ENCODE data around the genes IFITM10 and INS.

DNA sequence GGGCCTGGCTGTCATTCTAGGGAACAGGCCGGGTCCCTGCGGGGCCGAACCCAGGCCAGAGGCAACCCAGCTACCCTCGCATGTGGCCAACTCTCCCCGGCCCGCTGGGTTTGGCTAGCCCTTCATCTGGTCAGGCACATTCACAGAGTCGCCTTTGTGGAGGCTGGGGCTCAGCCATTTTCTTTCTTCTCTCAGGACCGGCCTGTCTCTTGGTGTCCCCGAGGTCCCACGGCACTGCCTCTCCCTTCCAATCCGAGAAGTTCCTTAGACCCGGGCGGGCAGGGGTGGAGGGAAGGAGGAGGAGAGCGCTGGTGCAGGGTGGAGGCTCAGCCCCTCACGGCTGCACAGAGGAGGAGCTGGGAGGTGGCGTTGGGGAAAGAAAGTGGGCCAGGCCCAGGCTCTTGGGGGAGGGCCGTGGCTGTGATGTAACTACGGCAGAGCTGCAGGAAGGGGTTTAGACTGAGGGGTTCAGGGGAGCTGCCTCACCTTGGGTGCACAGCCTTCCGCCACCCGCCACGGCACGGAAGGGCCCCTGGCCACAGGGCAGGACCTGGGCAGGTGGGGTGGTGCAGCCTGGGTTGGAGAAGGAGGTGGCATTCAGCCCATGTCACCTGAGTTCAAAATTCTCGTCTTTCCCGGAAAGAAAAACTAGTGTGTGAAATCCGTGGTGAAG is 1.5 kb downstream of the BRSK2 start:
- PRO-cap, 2 experiments = peak in 1 of 2 experiments; most common plus-strand start position 457 of the sequence (in 1)

- PRO-cap, 2 experiments = no peak in any of the 2 experiments
Measured at GRCh38 chr11:1423287-1423838, 33.6 kb downstream of the BRSK2 start.

DNA sequence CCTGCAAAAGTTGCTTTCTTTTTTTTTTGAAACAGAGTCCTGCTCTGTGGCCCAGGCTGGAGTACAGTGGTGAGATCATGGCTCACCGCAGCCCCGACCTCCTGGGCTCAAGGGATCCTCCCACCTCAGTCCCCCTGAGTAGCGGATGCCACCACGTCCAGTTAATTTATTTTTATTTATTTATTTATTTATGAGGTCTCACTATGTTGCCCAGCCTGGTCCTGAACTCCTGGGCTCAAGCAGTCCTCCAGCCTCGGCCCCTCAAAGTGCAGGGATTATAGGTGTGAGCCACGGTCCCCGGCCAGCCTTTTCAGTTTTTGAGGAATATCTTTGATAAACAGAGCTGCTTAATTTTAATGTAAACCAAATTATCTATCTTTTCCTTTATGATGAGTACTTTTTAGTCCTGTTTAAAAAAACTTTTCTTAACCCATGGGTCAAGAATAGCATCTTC is 35.6 kb upstream of the MOB2 start:
- PRO-cap, 2 experiments = no peak in any of the 2 experiments

DNA sequence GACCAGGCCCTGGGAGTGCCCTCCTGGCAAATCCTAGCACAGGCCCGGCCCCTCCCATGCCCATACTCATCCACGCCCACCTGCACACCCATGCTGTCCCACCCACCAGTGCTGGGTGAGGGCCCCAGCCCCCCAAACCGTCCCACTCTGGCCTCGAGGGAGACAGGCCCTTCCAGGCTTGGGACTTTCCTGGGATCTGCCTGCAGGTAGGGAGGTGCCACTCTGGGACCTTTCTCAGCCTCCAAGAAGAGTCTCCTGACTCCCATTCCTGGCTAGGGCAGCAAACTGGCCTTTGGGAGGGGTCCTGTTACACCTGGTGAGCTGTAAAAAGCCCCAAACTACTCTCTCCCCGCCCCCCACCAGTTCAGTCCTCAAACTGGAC is 10.0 kb downstream of the DUSP8 start:
- PRO-cap, 2 experiments = no peak in any of the 2 experiments

GRCh38 chr11:1566250-1566513 is 5.9 kb downstream of the DUSP8 start:
- PRO-cap, 2 experiments = no peak in any of the 2 experiments

- PRO-cap, 2 experiments = peak in 1 of 2 experiments; most common plus-strand start chr11:1589512 (in 1); most common minus-strand start chr11:1589361 (in 1)
Measured at GRCh38 chr11:1589082-1589644, 4.1 kb upstream of the KRTAP5-1 start.

GRCh38 chr11:1596318-1597005 is 1.6 kb downstream of the KRTAP5-2 start:
- PRO-cap, 2 experiments = no peak in any of the 2 experiments

DNA sequence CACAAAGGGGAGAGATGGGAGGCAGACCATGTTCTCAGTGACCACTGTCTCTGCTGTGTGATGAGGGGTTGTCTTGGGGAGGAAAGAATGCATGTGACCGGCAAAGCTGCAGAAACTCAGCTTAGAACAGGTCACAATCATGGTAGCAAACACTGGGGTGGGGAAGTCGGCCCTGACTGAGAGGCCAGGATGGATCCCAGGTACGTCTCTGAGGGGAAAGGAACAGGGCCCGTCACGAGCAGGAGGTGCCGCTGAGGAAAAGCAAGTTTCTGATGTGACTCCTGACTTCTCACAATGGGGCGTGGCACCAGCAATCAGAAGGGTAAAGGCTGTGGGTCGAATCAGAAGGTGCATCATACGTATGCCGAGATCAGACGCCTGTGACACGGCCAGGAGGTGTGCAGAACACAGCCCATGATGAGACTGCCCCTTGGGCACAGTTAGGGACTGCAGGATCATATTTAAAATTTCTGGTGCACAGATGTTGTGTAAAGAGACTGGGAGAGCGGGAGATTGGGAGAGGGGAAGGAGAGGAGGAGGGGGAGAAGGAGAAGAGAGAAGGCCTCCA is 30.5 kb downstream of the KRTAP5-5 start:
- PRO-cap, 2 experiments = no peak in any of the 2 experiments

DNA sequence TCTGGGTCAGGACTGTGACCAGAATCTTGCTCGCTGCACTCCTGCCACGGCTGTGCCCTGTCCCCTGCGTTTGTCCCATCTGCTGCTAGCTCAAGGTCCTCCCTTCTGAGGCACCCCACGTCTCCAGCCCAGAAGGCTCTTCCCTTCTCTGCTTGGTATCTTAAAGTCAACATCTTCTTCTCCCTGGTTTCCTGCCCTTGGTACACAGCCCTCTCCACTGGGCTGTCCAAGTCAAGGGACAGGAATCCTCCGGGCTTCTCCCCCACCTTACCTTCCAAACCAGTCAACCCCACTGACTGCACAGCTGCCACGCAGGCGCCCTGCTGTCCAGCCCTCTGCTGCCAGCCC is 16.9 kb downstream of the IFITM10 start:
- PRO-cap, 2 experiments = no peak in any of the 2 experiments

DNA sequence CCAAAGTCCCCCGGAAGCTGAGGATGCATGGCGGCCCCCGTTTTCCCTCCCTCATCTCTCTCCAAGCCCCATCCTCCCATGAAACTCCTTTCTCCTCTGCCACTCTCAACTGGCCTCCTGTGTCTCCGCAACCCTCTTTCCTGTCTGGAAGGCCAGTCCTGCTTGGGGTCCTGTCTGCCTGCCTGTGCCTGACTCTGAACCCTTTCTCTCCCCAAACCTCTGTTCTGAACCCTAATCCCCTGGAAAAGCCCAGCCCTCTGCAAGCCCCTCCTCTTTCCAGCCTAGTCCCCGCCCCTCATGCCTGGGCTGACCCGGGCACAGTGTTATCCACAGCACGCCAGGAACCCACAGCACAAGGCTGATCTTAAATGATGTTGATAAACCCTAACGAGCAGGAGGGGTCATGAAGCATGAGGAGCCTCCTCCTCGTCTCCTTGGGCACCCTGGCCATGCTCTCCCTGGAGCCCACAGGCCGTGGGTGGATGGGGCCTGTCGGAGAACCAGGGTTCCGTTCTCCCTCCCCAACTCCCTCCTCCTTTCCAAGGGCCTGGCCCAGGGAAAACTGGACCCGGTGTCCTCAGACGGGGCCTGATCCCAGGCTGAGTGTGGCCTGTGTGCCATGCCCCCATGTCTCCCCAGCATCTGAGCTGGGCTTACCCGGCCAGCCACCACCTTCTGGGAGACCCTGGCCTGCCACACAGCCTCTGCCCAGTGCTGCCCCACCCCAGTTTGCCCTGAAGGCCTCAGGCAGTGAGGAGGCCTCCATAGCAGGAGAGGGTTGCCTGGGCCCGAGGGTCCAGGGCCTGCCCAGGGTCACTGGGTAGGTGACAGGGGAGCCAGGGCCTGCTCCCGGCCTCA is at the start of gene IFITM10:
Gene IFITM10, minus strand, starts transcription at position 208 of the 858 bp plus-strand sequence.
- PRO-cap, 2 experiments = no peak in any of the 2 experiments

GRCh38 chr11:1777622-1778160 is 14.0 kb upstream of the CTSD start:
- PRO-cap, 2 experiments = no peak in any of the 2 experiments

- PRO-cap, 2 experiments = no peak in any of the 2 experiments
Measured at GRCh38 chr11:1869849-1870174, 16.9 kb downstream of the LSP1 start.

- PRO-cap, 2 experiments = no peak in any of the 2 experiments
Measured at GRCh38 chr11:1877172-1877853, 14.4 kb downstream of the PRR33 start.

GRCh38 chr11:1879212-1879803 is 12.4 kb downstream of the PRR33 start:
- PRO-cap, 2 experiments = no peak in any of the 2 experiments

DNA sequence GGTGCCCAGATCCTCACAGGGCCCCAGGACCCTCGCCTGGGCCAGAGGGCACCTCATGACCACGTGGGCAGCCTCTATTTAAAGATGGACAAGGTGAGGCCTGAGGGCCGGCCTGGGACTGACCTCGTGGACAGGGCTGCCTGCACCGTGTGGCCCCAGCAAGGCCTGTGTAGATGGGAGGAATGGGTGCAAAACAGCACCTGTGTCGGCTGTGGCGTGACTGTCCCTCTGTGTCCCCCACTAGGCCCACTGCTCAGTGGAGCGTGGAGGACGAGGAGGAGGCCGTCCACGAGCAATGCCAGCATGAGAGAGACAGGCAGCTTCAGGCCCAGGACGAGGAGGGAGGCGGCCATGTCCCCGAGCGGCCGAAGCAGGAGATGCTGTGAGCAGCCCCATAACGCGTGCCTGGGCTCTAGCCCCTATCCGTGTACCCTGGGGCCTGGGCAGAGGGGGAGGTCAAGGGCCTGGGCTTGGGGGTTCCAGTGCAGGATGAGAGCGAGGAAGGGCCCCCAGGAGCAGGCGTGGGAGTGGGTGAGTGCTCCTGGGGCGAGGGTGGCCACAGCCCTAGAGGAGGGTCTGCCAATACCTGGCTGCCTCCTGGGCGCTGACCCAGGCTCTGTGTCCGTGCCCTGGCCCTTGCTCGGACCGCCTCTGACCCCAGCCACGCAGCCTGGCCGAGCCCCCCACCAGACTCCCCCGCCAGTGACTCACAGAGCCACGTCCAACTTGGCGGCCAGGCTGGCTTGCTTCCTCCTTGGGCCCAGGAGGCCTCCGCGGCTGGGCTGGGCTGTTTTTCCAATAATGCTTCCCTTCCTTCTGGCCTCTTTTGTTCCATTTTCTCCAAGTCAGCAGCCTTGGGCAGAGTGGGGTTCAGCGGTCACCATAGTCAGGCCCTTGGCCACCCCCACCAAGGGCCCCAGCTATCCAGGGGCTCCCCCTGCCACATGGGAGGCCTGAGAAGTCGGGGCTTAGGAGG is 11.6 kb downstream of the PRR33 start:
- PRO-cap, 2 experiments = no peak in any of the 2 experiments

DNA sequence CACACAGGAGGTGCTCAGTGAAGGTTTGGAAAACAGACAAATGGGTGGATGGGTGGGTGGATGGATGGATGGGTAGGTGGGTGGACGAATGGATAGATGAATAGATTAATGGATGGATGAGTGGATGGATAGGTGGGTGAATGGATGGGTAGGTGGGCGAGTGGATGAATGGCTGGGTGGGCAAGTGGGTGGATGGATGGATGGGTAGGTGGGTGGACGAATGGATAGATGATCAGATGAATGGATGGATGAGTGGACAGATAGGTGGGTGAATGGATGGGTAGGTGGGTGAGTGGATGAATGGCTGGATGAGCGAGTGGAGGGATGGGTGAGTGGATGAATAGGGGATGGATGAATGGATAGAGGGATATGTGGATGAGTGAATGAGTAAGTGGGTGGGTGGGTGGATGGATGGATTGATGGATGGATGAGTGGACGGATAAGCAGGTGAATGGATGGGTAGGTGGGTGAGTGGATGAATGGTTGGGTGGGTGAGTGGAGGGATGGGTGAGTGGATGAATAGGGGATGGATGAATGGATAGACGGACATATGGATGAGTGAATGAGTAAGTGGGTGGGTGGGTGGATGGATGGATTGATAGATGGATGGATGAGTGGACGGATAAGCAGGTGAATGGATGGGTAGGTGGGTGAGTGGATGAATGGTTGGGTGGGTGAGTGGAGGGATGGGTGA is 1.0 kb upstream of the PRR33 start:
- PRO-cap, 2 experiments = no peak in any of the 2 experiments

DNA sequence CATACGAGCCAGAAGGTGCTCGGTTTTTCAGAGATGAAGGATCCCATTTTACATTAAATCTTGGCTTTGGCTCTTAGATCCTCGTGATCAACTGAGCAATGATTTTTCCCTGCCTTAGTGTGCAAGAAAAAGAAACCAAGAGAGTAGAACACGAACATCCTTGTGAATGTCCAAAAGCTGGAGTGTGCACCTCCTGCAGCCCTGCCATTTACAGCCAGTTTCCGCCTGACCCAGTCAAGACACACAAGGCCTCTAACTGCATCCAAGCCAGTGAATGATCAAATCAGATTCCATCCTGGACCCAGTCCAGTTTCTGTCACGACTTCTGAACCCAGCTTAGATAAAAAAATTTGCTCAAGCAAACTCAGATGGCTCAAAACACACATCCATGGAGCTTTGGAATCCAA is 12.0 kb upstream of the PRR33 start:
- PRO-cap, 2 experiments = no peak in any of the 2 experiments

- PRO-cap, 2 experiments = no peak in any of the 2 experiments
Measured at GRCh38 chr11:1908468-1909057, 10.9 kb upstream of the TNNT3 start.

- PRO-cap, 2 experiments = no peak in any of the 2 experiments
Measured at GRCh38 chr11:1921623-1922070, 2.1 kb downstream of the TNNT3 start.

DNA sequence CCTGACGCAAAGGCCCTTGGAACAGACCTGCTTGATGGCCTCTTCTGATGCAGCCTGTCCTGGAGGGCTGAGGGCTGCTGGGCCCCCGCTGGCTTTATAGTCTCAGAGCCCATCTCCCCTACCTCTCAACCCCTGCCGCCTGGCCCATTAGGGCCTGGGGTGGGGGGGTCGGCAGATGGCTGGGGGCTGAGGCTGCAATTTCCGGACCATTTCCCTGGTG is at the start of gene INS:
Gene INS, minus strand, starts transcription at position 69 of the 220 bp plus-strand sequence.
- PRO-cap, 2 experiments = no peak in any of the 2 experiments